Ileum (tissue), 1 donor: ENCODE measurements around a stretch of chr1.

DNA sequence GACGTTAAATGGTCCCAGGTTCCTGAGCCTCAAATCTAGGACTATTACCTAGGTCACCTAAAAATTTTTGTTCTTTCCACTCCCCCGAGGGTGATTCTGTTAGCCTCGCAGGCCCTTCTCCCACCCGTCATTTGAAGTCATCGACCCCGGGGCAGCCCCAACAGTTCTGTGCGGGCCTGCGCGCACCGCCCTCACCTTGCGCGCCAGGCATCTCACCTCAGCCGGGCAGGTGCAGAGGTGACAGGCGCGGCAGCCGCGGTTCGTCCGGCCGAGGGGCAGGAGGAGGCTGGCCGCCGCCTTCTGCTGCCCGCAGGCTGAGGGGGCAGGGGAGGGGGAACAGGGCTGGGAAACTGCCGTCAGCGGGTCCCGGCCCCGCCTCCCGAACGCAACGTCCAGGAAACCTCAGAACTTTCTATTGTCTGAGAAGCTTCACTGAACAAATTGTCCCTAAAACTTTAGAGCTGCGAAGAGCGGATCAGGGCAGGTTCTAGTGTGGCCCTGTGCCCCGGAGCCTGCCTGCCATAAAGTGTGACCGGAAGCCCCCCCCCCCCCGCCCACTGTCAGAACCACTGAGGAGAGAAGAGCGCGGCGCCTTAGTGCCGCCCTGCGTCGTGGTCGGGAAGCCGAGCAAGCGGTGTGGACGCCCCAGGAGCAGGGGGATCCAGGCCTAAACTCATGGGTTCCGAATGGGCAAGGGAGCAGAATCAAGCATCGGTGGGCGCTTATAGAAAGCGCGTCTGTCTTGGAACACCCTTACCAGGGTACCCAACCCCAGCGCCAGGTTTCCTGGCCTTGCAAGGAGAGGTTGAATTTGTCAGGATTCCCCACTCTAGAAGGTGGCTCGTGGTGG, 13.2 kb upstream of the TBX15 start:
- PRO-cap: no peak

GRCh38 chr1:119177395-119177877, 37.0 kb upstream of the WARS2 start:
- PRO-cap: no peak

DNA sequence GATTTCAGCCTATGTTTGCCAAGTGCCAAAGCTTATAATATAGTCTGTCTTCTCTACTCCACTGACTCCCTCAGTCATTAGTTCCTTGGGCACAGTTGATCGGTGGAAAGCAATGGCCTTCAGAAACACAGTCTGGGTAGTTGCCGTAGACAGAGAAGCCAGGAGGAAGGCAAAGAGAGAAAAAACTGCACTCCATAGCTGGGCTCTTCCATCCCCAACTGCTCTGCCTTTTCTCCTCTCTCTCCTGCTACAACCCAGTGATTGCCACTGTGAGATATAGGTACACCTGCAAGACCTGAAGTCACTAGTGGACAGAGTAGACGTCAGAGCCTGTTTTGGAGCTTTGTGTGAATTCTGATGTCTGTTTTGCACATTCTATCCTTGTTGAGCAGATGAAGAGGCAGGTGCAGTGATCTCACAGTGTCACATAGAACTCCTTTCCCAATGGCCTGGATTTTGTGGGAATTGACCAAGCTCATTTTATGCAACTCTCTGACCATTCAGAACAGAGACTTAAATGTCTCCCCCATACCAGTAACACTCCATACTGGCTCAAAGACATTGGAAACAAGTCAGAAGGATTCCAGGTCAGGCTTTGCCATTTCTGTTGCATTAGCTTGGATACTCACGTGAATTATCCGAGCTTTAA, 2.2 kb downstream of the HAO2 start:
- PRO-cap: no peak

GRCh38 chr1:119542323-119543193, 35.5 kb downstream of the HSD3B1 start:
- PRO-cap: no peak

- PRO-cap: no peak
These were observed 27.3 kb upstream of the ZNF697 start for GRCh38 chr1:119675163-119675957.

- PRO-cap: no peak
These were observed 17.5 kb downstream of the PHGDH start for GRCh38 chr1:119729222-119729553.

DNA sequence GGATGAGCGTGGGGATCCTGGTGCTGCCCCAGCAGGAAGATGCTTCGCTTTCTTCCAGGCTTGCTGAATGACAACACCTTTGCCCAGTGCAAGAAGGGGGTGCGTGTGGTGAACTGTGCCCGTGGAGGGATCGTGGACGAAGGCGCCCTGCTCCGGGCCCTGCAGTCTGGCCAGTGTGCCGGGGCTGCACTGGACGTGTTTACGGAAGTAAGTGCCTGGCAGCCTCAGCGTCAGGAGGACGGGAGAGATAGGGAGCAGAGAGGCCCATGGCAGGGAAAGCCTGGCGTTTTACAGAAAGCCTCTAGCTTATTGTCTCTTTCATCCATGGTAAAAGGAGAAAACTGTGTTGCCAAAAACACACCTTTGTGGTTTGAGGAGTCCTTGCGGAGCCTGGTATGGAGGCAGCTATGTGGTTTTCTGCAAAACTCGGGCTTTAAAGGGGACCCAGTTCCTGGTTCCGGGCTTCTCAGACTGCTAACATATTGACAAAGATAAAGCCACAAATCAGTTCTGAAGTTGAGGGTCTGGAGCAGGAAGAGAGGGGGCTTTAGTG, 23.6 kb downstream of the PHGDH start:
- PRO-cap: no peak

- PRO-cap: no peak
These were observed 10.5 kb upstream of the HMGCS2 start for GRCh38 chr1:119779204-119779611.

GRCh38 chr1:119783840-119784530, 15.3 kb upstream of the HMGCS2 start:
- PRO-cap: no peak

GRCh38 chr1:119790386-119791015, 20.8 kb downstream of the REG4 start:
- PRO-cap: no peak

DNA sequence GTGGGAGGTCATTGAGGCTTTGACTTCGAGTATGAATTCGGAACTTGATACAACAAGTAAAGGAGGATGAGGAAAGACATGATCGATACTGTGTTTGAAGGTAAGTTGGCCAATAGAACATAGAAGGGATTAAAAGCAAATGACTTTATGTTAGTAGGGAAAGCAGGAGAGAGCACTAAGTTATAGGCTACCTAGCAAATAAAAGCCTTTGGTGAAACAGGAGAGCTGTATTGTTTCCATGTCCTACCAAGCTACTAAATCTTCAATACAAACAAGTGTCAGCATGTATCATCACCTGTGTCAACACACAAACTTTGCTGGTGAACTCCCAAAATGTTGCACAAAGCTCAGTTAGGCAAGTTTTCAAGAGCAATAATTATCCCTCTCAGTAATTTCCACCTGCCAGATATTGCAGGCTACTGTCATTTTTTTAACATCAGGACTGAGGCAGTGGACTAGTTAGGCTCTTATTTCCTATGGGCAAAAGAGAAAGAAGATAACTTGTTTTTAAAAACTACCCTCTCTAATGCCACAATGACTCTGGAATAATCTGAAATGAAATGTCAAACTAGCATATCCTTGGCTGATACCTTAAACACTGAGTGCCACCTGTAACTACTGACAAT, 77.7 kb upstream of the ADAM30 start:
- PRO-cap: no peak

GRCh38 chr1:120493833-120494677, 79.2 kb downstream of the NBPF8 start:
- PRO-cap: no peak

- PRO-cap: no peak
These were observed 22.5 kb upstream of the NOTCH2NLR start for GRCh38 chr1:120701119-120701696.

- PRO-cap: no peak
These were observed 132.8 kb downstream of the FAM72B start for GRCh38 chr1:121051213-121051920.

- PRO-cap: no peak
These were observed 609 bp upstream of the FAM72C start for GRCh38 chr1:143972410-143972780.

DNA sequence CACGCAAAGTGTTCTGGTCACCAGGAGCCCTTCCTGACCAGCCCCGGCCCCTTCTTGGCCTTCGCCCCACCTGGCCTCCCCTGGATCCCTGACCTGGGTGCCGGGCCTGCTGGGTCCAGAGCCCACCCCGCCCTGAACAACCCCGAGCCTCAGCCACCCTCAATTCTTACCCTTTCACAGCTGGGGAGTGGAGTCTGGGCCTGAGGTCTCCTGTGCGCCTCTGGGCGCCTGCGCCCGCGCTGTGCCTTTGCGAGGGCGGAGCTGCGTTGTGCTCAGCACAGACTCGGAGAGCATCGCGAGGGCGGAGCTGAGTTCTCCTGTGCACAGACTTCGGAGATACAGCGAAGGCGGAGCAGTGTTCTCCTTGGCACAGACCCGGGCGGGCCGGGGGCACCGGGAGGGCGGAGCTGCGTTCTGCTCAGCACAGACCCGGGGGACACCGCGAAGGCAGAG, 123.4 kb downstream of the PPIAL4E start:
- PRO-cap: no peak

GRCh38 chr1:144567429-144568091, 25.1 kb upstream of the PPIAL4F start:
- PRO-cap: no peak

- PRO-cap: no peak
These were observed 1.5 kb downstream of the SRGAP2B start for GRCh38 chr1:145093284-145094321.

- PRO-cap: no peak
These were observed 65.2 kb downstream of the FAM72D start for GRCh38 chr1:145160970-145161357.

- PRO-cap: no peak
These were observed 2.0 kb upstream of the NUDT17 start for GRCh38 chr1:145843526-145843792.